Camera-type eye (tissue), 1 donor: ENCODE results near the gene MND1.

GRCh38 chr4:153294887-153295721 lies 49.4 kb upstream of the MND1 start:
- RAMPAGE, long total RNA = no peak

- RAMPAGE, long total RNA = start-site peak on the plus strand at chr4:153344686-153344717, 89 reads
Measured at GRCh38 chr4:153344028-153344823, at the start of gene MND1. MND1 (plus strand) TSS chr4:153344688.

DNA sequence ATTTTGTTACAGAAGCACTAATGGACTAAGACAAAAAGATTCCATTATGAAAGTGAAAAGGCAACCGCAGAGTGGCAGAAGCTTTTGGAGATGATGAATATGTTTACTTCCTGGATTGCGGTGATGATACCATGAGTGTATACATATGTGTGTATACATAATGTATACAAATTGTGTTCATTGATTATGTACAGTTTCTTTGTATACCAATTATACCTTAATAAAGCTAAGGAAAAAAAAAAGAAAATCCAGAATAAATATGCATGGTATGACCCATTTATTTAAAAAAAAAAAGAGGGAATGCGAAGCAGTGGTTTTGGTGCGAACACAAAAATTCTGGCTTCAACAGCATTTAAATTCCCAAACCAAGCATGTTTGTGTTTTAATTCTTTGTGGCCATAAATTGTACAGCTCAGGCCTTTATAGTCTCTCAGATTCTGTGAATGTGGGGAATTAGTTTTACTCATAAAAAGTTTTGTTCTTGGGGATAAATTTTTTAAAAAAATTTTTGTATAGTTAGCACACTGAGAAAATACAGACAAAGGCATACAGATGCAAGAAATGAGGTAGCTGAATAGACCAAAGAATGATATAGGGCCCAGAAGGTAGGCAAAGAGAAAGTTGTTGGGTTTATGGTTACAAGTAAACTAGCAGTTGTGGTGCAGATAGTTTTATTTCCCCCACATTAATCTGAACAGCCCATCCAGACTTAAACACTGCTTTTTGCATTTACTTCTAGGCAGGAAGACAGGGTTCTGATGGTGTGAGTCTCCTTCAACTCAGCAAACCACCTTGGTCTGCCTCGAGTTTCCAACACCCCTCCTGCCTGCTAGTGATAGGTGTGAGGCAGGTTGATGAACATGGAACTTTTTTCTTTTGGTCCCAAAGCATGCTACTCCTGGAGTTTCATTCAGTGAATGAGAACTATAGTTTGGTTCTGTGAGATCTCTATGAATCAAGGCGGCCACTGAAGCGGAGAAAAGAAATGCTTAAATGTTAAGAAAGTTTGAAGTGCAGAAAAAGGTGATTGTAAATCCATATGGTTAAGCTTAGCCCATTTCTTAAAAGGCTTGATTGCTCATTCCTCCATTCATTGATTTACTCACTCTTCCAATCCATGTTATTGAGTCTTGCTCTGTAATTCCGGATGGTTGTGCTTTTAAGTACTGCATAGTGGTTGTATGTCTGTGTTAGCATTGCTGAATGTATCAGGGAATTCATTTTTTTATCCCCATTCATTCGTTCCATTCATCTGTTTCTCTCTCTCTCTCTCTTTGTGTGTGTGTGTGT lies 17.9 kb downstream of the TLR2 start:
- RAMPAGE, long total RNA = no peak

GRCh38 chr4:153755297-153755627 lies 4.6 kb downstream of the RNF175 start:
- RAMPAGE, long total RNA = no peak

- RAMPAGE, long total RNA = no peak
Measured at GRCh38 chr4:153759077-153759804, 583 bp downstream of the RNF175 start.

- RAMPAGE, long total RNA = no peak
Measured at GRCh38 chr4:153789663-153790362, 930 bp upstream of the SFRP2 start.

DNA sequence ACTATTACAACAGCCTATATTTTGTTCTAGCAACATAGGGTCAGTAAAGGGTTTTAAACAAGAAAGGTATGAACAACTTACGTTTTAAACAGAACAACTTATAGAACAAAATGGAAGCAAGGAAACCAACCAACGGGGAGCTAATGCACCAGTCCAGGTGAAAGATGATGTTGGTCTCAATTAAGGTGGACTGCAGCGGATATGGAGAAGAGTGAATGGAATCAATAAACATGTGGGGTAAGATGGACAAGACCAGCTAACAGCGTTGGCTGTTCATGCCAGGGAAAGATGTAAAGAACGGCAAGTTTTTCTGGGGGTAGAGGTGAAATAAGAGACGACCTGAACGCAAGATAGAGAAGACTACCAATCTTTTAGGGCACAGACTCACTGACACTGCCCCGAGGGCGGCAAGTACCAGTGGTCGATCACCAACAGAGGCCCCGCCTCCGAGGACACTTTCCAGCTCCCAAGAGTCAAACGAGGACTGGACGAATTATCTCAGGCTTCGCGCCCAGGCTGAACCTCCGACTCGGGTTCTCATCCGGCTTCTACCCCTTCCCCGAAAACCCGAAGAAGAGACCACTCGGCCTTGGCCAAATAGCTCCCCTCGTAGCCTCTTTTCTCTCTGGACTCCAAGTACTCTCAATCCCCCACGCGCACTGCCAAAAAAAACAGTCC lies 478 bp downstream of the PLRG1 start:
- RAMPAGE, long total RNA = no peak

DNA sequence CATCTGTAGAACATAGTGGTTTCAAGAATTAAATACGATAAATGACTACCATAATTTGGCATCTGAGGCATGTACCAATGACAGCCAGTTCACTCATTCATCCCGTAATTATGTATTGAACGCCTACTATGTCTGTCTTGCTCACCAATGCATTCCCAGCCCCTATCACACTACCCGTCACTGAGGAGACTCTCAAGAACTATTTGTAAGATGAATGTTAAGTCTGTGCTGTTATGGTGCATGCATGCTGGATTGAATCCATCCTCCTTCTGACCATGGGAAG lies 1.9 kb upstream of the FGB start:
- RAMPAGE, long total RNA = no peak

DNA sequence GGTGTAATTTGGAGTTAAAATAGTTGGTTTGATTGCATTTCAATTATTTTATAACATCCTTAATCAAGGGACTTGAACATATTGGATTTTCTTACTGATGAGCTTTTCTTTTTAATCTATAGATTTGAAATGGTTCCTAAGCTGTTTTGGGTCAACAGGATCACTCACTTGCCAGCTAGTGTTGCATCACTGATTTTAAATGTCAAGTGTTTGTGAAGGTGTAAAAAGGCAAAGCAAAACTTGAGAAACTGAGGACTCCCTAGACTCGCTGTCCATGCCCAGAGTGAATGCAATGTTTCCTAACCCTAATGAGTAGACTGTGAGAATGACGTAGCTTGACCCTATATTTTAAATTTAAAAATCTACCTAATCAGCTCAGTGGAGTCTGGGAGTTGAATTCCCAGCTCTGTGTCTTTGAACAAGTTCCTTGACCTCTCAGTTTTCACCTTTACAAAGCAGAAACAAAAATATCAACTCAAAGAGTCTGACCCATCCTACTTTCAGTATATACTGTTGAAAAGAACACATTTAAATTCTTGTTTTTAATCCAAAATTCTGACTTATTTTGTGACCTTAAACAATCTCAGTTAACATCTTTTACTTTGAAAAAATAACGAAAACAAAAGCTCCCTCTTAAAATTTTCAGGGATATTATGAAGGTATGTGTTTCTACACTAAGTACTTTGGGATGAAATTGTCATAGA lies 2.4 kb downstream of the FGA start:
- RAMPAGE, long total RNA = no peak

- RAMPAGE, long total RNA = no peak
Measured at GRCh38 chr4:154602702-154603112, 9.7 kb downstream of the FGG start.

DNA sequence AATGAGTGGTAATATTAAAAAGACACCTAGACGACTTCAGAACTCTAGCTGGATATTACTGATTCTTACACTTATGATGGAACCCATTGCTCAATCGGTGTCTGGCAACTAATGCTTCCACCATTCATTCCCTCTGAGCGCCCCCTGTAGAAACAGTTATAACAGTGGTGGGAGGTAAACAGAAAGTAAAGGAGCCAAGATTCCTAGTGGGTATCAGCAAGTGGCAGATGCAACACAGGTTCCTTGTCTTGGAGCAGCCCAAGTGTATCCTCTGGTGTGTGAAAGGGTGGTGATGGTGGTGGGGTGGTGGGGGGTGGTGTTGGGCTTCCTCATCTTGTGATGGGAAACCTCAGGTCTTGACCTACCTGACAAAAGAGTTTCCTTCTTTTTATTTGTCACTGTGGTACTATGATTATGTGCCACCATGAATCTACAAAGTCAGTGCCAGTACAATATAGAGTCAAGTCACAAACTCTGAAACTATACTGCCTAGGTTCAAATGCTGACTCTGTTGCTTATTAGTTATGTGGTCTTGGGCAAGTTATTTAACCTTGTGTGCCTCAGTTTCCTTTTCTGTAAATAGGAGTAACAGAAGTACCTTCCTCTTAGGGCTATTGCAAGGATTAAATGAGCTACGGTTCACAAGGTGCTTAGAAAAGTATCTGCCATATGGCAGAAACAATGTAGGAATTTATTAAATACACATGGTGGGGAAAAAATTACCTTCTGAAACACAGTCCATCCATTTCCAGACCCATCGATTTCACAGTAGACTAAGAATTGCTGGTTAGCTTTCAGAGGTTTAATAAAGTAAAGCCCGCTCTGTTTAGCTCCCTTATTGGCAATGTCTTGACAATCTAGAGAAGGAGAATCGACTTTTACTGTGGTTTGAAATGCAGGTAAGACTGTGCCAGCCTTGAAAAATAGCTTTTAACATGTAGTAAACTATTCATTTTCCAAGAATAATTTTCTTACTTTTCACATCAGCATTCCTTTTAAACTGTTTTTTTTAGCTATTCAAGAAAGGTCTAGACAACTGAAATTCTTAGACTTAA lies 3.2 kb downstream of the FGG start:
- RAMPAGE, long total RNA = no peak

DNA sequence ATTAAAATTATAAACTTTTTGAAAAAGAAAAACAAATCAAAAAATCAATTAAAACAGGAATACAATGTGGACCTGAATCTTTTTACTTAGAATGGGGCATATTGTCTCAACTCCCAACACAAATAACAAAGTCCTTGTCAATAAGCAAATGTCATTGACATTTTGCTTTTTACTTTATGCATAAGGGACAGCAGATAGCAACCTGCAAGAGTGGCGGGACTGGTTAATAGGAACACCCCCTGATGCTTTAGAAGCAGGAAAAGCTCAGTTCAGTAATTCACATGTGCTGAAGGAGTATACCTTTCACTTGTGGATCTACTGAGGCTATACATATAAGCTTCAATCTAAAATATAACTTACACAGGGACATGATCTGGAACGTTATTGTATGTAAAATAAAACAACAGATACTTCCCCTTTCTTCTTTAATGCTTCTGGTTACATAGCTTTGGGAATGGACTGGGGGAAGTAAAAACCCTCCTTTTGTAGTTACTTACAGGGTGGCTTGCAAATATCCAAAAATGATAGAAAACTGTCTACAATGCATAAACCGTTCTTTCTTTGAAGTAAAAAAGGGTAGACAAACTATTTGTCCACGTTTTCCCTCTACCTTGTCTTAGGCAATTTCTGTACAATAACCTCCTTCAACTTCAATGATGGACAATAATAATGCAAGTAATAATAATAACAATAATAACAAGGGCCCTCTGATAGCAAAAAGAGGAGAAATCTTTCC lies 1.9 kb downstream of the FGG start:
- RAMPAGE, long total RNA = no peak

DNA sequence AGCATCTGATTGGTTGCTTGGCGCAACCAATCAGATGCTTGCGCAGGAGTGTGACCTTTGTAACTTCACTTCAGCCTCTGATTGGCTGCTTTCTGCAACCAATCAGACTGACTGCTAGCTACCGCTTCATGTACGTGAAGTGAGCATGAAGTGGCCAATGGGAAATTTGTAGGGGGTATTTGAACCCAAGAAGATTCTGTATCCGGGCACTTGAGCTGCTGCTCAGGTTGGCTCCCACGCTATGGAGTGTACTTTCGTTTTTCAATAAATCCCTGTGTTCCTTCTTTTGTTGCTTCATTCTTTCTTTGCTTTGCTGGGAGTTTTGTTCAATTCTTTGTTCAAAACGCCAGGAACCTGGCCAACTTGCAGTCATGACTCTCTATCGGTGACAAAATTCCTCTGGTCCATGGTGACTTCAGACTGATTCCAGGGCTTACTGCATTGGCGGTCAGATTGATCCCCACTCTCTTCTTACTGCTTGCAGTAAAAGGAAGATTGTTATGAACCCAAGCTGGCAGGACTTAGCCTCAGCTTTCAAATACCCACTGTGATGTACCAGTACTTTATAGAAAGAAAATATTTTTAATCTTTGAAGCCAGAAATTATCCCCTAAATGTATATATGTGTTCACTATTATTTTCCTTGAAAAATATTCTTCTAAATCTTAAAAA lies 46.5 kb upstream of the FGG start:
- RAMPAGE, long total RNA = no peak

- RAMPAGE, long total RNA = no peak
Measured at GRCh38 chr4:155495749-155495984, 118.9 kb upstream of the MAP9 start.

DNA sequence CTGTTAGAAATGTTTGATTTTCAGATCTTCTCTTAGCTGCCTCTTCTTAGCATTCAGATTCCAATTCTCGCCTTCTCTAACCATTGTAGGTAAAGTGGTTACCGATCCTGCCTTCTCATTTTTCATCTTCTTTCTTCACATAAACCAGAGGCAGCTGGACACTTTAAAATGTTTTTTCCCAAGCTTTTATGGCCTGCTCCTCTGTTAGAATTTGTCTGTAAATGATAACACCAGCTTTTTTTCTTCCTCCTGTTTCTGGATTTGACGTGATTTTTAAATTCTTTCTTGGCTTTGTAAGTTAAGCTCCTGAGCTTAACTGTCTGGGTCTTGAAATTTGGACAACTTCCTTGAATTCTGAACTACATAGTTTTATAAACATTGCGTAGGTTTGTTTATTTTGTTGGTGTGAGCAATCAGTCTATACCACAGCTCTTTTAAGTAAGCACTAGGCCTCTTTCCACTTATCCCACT lies 144.6 kb upstream of the GUCY1A1 start:
- RAMPAGE, long total RNA = start-site peak on the minus strand centred at position 170 of the sequence, 66 bp wide, 13 reads

DNA sequence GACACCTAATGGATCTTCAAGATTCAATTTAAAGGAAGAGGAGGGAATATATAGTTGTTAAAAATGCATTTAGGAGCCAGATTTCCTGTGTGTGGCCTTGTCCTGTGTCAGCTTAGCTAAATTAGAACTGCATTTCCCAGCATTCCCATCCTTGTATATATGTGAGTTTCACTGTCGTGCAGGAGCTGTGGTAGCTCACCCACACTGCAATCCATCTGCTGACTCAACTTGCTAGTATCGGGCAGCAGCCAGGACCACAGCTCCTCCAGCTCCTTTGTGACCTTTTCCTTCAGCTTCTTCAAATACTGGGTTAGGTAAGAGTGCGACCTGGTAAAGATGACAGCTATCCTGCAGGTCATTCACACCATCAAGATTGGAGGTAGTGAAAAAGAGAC lies 11.5 kb downstream of the ASIC5 start:
- RAMPAGE, long total RNA = no peak

- RAMPAGE, long total RNA = no peak
Measured at GRCh38 chr4:155935353-155935740, 18.3 kb downstream of the CTSO start.

GRCh38 chr4:155953006-155953417 lies 654 bp downstream of the CTSO start:
- RAMPAGE, long total RNA = no peak

GRCh38 chr4:156762222-156763252 lies 209.1 kb downstream of the PDGFC start:
- RAMPAGE, long total RNA = no peak

- RAMPAGE, long total RNA = no peak
Measured at GRCh38 chr4:156954139-156955158, 17.1 kb downstream of the PDGFC start.